Aorta (tissue), 1 donor: ENCODE measurements around the genes AGPAT3, LRRC3, KRTAP12-2 and SLX9.

GRCh38 chr21:43864836-43865579 is at the start of gene AGPAT3:
AGPAT3 (plus strand) TSS chr21:43865223.
- PRO-cap, result bidirectional peak, plus-strand start at chr21:43865149, minus-strand start at chr21:43865127

GRCh38 chr21:43980611-43981413 is 31.3 kb upstream of the TRAPPC10 start:
- PRO-cap, result no peak

DNA sequence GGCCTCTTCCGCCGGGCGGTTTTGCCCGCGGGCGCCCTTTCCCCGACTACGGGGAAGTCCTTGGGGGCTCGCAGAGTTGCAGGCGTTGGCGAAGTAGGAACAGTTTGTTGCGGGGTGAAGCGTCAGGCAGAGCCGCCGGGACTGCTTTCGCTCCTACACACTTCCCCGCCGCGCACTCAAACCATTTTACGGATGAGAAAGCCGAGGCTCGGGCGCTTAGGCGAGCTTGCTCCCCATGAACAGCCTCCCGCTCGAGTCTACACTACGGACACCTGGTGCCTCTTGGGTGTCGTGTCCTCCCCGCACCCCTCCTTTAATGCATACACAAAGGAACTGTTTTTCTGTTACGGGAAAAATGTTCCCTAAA is 799 bp downstream of the TRAPPC10 start:
- PRO-cap, result no peak

DNA sequence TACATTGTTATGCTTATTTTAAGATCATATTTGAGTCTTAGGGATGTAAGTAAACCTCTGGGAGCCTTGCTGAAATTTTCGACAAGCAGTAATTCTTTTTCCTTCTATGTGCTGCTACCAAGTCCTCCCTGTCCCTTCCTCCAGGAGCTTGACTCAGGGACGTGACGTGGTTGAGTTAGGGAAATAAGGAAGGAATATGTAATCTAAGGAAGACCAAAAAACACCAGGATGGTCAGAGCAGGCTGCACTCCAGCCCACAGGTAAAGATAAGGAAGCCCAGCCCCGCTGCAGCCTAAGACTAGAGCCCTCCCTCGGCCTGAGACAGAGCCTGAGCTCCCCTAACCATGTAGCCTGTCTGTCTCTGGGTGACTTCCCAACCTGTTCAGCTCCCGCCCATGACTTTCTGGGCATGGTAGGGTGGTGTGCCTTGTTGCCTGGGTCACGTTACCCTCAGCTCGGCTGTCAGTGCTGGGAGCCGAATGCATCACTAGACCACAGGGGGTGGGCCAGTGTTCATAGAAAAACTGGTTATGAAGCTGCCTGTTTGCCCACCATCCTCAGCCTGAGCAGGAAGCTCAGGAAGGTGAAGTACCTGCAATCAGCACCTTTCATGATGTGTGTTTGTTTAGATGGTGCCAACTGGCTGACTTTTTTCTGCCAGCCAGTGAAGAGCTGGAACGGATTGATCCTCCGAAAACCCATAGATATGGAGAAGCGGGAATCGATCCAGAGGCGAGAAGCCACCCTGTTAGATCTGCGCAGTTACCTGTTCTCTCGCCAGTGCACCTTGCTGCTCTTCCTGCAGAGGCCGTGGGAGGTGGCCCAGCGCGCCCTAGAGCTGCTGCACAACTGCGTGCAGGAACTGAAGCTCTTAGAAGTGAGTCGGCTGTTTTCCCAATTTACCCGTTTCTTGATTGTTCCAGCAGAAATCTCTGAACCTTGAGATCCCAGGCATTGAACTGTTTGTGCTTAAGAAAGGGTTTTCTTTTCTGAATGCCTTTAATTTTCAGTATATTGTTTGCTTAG is 44.0 kb upstream of the PWP2 start:
- PRO-cap, result no peak

DNA sequence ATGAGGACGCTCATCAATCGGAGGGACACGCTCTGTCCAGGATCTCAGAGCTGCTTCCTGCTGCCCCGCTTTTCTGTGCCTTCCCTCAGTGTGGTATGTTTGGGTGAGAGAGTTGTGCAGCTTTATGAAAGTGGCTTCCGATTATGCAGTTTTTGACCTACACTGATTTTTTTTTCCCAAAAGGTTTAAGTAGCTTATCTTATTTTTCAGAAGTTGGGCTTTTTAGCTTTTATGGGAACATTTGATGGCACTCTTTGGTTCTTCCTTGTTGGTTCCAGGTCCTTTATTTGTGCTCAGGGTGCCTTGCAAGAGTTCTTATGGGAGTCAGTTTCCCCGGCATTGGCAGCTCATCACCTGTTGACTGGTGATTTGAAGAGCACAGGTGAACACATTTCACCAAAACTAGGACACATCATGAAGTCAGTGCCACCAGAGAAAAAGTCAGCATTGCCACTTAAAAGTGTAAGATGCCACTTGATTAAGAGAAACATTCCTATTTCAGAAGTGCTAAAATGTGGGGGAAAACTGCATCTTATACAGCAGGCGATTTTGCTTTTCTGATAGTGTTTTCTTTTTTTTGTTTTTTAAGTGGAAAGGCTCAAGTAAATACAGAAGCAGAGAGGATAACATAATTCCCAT is 34.1 kb upstream of the PWP2 start:
- PRO-cap, result no peak

GRCh38 chr21:44293821-44294020 is 6.1 kb upstream of the PFKL start:
- PRO-cap, result no peak

GRCh38 chr21:44294517-44294931 is 5.3 kb upstream of the PFKL start:
- PRO-cap, result no peak

DNA sequence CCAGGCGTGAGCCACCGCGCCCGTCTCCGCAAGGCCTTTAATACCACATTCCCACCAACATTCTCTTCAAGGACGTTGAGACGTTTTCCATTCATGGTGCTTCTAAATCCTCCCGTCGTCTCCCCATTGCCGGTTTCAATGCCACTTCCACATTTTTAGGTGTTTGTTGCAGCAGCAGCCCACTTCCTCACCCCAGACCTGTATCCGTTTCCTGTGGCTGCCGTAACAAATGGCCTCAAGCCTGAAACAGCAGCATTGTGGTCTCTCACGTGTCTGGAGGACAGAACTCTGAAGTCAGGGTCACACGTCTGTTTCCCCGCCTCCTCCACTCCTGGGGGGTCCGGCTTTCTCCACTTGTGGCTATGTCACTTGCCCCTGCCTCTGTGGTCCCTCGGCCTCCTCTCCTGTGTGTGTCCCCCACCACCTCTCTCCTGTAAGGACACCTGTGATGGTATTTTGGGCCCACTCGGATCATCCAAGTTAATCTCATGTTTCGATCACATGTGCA is 21.8 kb downstream of the TRPM2 start:
- PRO-cap, result no peak

- PRO-cap, result unidirectional peak, plus-strand start at chr21:44455531
Measured at GRCh38 chr21:44455095-44455598, at the start of gene LRRC3. LRRC3 (plus strand) TSS chr21:44455510.

DNA sequence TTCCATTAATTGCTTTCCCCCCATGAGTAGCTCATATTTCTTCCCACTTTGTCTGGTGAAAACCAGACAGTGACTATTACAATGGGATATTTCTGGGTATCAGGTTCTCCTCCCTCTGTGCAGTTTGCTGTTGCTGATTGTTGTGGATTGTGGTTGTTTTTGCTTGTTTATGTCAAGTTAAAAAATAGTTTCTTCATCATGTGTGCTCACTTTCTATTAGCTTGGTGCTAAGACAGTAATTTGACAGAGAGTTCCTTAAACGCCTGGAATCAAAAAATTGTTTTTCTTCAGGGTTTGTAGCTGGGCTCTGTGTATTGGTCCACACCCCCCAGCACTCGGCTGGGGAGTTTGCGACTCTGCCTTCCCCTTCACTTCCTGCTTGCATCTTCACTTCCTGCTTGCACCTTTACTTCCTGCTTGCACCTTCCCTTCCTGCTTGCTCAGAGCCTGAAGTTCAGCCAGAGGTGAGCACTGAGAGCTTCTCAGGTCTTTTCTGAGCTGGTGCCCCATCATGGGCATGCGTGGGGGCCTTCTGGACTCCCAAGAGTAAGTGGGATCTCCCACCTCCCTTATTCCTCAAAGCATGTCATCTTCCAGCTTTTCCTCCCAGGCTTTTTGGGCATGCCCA is 3.8 kb downstream of the KRTAP10-2 start:
- PRO-cap, result no peak

- PRO-cap, result no peak
Measured at GRCh38 chr21:44574827-44575276, 1.3 kb downstream of the KRTAP10-4 start.

GRCh38 chr21:44666600-44667320 is at the start of gene KRTAP12-2:
KRTAP12-2 (minus strand) TSS chr21:44666927.
- PRO-cap, result no peak

GRCh38 chr21:44709552-44709926 is 1.8 kb downstream of the TSPEAR start:
- PRO-cap, result no peak

GRCh38 chr21:44773544-44774292 is 27.9 kb downstream of the UBE2G2 start:
- PRO-cap, result no peak

DNA sequence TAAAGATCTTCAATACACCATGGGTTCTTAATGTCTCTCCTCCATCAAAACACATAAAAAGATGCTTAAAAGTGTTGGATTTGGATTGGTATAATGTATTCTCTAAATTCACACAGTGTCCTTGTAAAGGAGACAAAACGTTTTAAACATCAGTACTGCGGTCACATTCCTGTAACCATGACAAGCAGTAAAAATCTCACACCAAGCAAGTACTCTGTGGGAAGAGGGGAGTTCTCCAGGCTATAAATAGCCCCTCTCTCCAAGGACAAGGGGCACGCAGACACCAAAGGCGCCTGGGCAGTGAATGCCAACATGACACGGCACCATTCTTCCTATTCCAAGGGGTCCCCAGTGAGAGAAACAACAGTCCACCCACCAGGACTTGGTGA is 2.0 kb downstream of the PTTG1IP start:
- PRO-cap, result no peak

GRCh38 chr21:44882134-44882936 is 8.8 kb upstream of the PTTG1IP start:
- PRO-cap, result no peak

GRCh38 chr21:44912456-44912841 is 8.2 kb downstream of the ITGB2 start:
- PRO-cap, result no peak

- PRO-cap, result bidirectional peak, plus-strand start at chr21:44940012, minus-strand start at chr21:44939937
Measured at GRCh38 chr21:44939410-44940736, at the start of gene SLX9. SLX9 (plus strand) TSS chr21:44940029.

- PRO-cap, result no peak
Measured at GRCh38 chr21:44947825-44948513, 8.1 kb downstream of the SLX9 start.

GRCh38 chr21:44984566-44985390 is 44.9 kb downstream of the SLX9 start:
- PRO-cap, result no peak